ENCODE results near the genes TDRD10, EFNA1, MTX1 and GBA1.

DNA sequence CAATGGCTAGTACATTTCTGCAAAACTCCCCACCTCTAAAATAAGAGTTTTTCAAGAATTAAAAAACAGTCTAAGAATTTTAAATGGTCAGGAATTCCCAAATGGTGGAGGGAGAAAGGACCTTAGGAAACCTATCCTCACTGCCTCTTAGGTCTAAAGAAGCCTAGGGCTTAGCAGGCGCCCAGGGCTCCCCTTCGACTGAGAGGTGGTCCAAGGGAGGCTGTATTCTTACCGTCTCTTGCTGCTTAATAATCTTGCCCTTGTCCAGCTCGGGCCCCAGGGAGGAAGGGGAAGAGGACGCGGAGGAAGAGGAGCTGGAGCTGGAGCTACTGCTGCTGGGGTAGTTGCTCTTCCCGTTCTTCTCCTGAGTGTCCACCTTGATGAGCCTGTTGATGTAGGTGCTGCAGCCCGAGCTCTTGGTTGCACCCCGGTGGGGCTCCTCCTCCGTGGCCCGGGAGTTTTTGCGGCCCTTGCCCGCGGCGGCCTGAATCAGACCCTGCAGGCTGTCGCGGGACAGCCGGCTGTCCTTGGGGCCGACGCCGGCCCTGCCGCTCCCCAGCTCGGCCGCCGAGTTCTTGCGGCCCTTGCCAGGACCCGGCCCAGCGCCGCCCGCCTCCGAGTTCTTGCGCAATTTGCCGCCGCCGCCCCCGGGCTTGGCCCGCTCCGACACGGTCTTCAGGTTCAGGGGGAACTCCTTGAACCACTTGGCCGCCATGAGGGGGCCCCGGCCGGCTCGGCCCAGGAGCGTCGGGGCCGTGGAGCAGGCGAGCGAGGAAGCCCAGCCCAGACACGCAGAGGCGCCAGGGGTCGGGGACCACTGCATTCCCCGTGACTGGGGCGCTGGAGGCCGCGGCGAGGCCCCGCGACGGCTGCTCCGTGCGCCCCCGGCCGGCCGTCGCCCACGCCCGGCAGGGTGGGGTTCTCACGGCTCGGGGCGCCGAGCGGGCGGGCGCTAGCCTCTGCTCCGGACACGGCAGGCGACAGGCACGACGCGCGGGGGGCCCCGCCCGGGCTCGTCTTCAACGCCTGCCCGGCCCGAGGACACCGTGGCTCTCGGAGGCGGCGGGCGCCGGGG lies at the start of gene TDRD10:
TDRD10 (plus strand) TSS at position 1,016 of the 1,075 bp plus-strand sequence.
- RRBS: 4% methylated on average over 49 of the region's 93 CpGs
CAGE:
- cytosol, long polyA plus RNA: no peak
- long polyA plus RNA: no peak
- nucleus, long polyA plus RNA: no peak

GRCh38 chr1:154583376-154584095 lies 16.0 kb downstream of the CHRNB2 start:
- RRBS: 17% methylated on average over 1 of the region's 11 CpGs
CAGE:
- cytosol, long polyA plus RNA: no peak
- long polyA plus RNA: no peak
- nucleus, long polyA plus RNA: no peak

GRCh38 chr1:154626861-154627818 lies 19.2 kb upstream of the ADAR start:
- RRBS: under 1% methylated on average over 24 of the region's 57 CpGs
CAGE:
- cytosol, long polyA plus RNA: no peak
- long polyA plus RNA: no peak
- nucleus, long polyA plus RNA: no peak

DNA sequence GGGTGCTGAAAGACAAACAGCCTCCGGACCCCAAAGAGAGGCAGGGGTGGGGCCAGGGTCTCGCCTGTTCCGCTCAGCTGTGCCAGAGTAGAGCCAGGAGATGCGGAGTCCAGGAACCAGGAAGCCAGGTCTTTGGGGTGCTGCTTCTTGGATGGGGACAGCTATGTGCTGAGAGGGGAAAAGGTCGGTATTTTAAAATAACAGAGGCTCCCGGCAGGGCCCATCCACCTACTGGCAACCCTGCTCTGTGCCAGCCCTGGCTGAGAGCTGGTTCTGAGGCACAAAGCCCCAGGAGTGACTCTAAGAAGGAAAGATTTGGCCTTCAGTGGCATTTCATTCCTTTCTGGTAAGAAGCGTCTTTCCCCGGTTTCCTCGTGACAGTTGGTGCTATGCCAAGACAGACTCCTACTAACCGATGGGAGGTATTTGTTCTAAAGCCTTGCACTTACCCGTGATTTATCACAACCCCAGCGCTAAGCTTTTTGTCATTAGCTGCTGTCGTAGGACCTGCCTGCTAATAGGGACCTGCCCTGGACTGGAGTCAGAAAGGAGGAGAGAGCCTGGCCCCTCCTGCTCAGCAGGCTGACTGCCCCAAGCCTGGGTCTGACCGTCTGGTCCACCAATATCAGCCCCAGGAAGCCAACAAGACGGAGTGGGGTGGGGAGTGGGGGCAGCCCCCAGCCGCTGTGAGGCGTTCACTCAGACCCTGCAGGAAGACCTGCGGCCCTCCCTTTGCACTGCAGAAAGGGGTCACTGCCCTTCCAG lies 123.1 kb upstream of the ADAR start:
- RRBS: no CpG with 5 or more reads among the region's 18 CpGs
CAGE:
- cytosol, long polyA plus RNA: no peak
- long polyA plus RNA: no peak
- nucleus, long polyA plus RNA: no peak

DNA sequence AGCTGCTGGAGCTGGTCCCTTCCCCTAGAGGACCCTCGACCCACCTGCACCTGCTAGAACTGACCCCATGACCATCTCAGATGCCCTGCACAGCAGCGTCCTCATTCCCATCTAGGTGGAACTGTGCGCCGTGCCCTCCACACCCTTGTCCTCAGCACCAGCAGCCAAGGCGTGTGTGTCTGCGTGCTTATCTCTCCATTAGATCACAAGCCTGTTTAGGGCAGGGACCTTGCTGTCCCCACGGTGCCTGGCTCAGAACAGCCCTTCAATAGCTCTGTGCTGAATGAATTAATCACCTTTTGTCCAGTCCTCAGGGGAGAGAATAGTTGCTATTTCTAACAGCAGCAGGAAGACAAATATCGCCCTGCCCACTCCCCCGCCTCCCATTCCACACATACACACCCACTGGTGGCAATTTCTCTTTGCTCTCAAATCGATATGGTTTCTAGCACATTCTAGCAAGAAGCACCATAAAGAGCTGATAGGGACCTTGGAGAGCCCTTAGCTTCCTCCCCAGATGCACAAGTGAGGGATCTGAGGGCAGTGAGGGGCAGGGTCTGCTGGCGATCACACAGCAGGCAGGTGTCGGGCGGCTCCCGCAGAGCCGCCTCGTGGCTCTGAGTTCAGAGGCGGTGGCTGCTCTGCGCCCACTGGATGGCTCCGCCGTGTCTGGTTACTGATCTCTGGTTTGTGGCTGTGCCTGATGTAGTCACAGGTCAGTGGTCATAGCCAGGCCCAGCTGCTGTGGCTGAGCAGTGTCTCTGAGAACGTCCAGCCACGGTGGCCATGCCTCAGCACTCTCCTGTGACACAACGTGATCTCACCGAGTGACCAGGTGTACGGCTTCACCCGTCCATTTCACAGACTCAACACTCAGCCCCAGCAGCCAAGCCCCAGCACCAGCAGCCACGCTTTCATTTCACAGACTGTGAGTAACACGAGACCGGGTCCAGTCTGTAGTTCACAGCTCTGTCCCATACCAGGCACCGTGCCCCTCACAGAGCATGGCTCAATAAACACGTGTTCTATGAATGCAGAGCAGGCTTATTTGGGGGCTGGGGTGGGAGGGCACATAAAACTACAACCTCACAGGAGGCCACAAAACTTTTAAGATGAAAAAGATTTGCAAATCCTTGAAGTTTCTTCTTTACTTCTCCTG lies 61.4 kb downstream of the KCNN3 start:
- RRBS: no CpG with 5 or more reads among the region's 31 CpGs
CAGE:
- cytosol, long polyA plus RNA: no peak
- long polyA plus RNA: no peak
- nucleus, long polyA plus RNA: no peak

GRCh38 chr1:154859770-154860201 lies 10.3 kb downstream of the KCNN3 start:
- RRBS: no CpG with 5 or more reads among the region's 2 CpGs
CAGE:
- cytosol, long polyA plus RNA: no peak
- long polyA plus RNA: no peak
- nucleus, long polyA plus RNA: no peak

DNA sequence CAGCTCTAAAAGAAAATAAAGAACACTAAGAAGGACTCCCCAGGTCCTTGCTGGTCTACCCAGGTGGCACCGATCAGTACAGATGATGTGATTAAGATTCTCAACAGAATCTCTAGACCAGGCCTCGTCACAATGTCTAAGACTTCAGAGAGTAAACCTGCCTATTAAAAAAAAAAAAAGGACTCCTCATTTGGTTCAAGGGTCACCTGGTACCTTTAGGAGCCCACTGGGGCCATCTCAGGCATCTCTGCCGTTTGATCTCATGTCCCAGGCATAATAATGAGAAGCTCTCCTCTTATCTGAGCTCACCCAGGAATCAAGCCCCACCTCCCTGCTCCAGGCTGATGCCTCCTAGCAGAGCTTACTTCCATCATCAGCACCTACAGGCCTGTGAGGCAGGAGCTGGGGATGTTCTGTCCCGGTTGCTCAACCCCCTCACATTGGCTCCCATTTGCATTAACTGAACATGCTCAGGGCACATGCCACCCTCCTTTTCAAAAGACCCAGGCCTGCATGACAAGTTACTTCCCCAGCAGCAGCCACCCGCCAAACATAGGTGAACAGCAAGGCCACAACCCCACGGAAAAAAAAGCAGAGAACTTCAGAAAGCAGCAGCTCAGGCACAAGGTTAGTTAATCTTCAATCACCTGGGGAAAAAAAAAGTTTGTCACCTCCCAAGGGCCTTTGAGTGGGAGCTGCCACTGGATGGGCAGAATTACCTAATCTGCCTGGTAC lies 4.7 kb downstream of the KCNN3 start:
- RRBS: no CpG with 5 or more reads among the region's 6 CpGs
CAGE:
- cytosol, long polyA plus RNA: no peak
- long polyA plus RNA: no peak
- nucleus, long polyA plus RNA: no peak

DNA sequence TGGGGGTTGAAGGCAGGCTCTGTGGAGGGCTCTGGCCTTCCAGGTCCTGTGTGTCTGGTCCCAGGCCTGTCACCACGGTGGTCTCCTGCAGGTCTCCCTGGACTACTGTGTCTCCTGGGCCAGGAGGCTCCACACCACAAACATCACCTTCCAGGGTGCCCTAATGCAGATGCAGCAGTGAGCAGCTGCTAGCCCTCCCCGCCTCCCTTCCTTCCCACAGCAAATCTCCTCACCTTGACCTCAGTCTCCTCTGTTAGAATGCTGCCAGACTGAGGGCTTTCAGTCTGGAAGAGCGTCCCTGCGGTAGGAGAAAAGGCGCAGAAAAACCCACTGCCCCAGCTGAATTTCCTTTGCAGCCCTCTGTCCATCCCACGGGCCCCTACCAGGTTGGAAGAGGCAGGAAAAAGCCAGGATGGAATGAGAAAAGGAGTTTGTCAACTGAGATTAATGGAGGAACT lies 4.6 kb downstream of the PBXIP1 start:
- RRBS: no CpG with 5 or more reads among the region's 6 CpGs
CAGE:
- cytosol, long polyA plus RNA: no peak
- long polyA plus RNA: no peak
- nucleus, long polyA plus RNA: no peak

- RRBS: no CpG with 5 or more reads among the region's 3 CpGs
CAGE:
- cytosol, long polyA plus RNA: no peak
- long polyA plus RNA: no peak
- nucleus, long polyA plus RNA: no peak
These were observed 696 bp upstream of the PBXIP1 start for GRCh38 chr1:154956644-154956946.

GRCh38 chr1:154968385-154969178 lies 2.0 kb downstream of the SHC1 start:
- RRBS: no CpG with 5 or more reads among the region's 8 CpGs
CAGE:
- cytosol, long polyA plus RNA: no peak
- long polyA plus RNA: no peak
- nucleus, long polyA plus RNA: no peak

DNA sequence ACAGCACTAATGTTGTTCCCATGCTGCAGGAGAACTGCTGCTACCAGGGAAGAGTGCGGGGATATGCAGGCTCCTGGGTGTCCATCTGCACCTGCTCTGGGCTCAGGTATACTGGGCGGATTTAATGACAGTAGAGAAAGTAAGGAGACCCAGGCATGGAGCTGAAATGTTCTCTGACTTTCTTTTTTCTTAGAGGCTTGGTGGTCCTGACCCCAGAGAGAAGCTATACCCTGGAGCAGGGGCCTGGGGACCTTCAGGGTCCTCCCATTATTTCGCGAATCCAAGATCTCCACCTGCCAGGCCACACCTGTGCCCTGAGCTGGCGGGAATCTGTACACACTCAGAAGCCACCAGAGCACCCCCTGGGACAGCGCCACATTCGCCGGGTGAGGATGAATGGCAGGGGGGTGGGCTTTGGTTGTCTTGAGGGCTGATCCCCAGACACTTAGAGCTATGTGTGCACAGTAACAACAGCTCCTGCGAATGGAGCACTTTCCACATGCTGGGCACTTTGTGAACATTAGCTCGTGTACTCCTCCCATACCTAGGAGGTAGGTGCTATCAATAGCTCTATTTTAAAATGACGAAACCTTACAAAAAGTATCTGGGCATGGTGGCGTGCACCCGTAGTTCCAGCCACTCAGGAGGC lies 3.1 kb downstream of the ADAM15 start:
- RRBS: no CpG with 5 or more reads among the region's 13 CpGs
CAGE:
- cytosol, long polyA plus RNA: no peak
- long polyA plus RNA: no peak
- nucleus, long polyA plus RNA: no peak

- RRBS: no CpG with 5 or more reads among the region's 18 CpGs
CAGE:
- cytosol, long polyA plus RNA: no peak
- long polyA plus RNA: no peak
- nucleus, long polyA plus RNA: no peak
These were observed 845 bp upstream of the EFNA1 start for GRCh38 chr1:155126887-155127174.

DNA sequence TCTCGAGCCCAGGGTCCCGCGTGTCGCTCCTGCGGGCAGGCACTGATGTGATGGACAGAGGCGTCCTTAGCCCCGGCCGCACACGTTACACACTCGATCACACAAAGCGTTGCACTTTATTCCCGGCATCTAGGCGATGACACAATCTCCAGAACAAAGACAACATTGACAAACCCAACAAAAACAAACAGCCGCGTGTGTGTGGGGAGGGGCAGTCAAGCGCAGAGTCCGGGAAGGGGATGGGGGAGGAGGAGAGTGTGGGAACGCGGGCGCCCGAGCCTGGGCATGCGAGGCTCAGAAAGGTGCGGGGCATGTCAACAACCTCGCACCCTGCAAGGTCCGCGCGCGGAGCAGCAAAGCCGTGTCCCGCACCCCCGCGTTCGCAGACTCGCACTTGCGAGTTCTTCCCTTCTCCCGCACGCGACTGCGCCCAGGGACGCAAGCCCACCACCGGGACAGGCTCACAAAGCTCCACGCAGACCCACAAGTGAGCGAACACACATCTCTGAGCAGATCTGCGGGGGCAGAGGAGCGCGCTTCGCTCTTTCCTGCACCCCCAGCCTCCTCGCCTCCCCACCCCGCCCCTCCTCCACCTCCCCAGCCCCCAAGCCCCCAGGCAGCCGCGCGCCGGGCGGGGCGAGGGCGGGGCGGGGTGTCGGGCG lies 370 bp upstream of the EFNA1 start:
- RRBS: 1% methylated on average over 11 of the region's 59 CpGs
CAGE:
- cytosol, long polyA plus RNA: no peak
- long polyA plus RNA: no peak
- nucleus, long polyA plus RNA: no peak

GRCh38 chr1:155127837-155128401 lies at the start of gene EFNA1:
TSS of gene EFNA1 (plus strand) at chr1:155127876.
- RRBS: 3% methylated on average over 5 of the region's 28 CpGs
CAGE:
- cytosol, long polyA plus RNA: no peak
- long polyA plus RNA: no peak
- nucleus, long polyA plus RNA: no peak

DNA sequence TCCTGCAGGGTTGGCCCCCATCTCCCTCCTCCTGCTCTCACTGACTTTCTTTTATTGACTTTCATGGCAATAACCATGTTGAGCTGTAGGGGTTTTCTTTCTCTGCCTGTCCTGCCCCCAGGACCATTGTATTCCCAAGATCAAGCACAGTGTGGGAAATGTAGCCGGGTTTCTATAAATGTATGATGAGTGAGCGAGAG lies 5.9 kb upstream of the DPM3 start:
- RRBS: no CpG with 5 or more reads among the region's 2 CpGs
CAGE:
- cytosol, long polyA plus RNA: no peak
- long polyA plus RNA: no peak
- nucleus, long polyA plus RNA: no peak

GRCh38 chr1:155193296-155194267 lies 14.1 kb downstream of the THBS3 start:
- RRBS: 4% methylated on average over 23 of the region's 57 CpGs
CAGE:
- cytosol, long polyA plus RNA: no peak
- long polyA plus RNA: no peak
- nucleus, long polyA plus RNA: no peak

GRCh38 chr1:155208368-155209348 lies at the start of gene MTX1:
TSS of gene MTX1 (plus strand) at chr1:155208695.
- RRBS: 1% methylated on average over 22 of the region's 70 CpGs
CAGE:
- cytosol, long polyA plus RNA: start-site peak on the plus strand at chr1:155209229-155209240, 25 and 29 reads in 2 replicates
- long polyA plus RNA: start-site peak on the plus strand at chr1:155209229-155209245, 40 and 45 reads in 2 replicates
- nucleus, long polyA plus RNA: start-site peak on the plus strand at chr1:155209277-155209308, 17 and 19 reads in 2 replicates

DNA sequence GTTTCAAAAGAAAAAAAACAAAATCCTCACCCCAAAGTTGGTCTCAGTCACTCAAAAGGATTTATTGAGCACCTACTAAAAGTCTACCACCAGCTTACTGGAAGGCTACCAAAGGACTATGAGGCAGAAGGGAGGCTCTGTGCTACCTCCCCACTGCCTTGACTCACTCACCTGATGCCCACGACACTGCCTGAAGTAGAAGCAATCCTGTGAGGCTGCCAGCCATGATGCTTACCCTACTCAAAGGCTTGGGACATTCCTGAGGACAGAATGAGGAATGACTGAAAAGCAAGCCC lies 642 bp downstream of the GBA1 start:
- RRBS: no CpG with 5 or more reads among the region's 1 CpG
CAGE:
- cytosol, long polyA plus RNA: no peak
- long polyA plus RNA: no peak
- nucleus, long polyA plus RNA: no peak

DNA sequence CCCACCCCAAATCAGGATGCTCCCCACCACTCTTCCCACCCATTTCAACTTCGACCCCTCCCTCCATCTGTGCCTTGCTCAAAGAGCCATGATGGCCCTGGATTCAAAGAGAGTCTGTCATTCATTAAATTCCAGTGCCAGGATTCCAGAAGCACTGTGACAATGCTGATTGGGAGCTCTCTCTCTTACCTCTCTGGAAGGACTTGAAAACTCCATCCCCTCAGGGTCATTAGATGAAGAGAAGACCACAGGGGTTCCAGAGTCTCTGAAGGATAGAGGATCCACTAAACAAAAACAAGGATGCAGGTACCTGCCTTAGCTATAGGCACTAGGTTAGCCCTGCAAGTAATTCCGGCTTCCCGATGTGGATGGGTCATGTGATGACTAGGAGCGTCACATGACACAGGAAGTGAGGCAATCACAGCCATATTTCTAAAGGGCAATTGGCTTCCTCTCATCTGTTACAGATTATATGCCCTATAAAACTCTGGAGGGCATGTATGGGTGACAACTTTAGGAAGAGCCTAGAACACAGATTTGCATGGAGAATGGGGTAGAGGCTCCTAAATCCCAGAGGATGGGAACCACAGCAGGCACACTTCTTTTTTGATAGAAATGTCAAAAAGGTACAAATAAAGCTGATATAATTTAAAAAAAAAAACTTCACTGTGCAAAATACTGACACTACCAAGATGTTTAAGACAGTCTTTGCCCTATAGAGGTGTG lies at the start of gene GBA1:
GBA1 (minus strand) TSS at position 353 of the 726 bp plus-strand sequence.
- RRBS: no CpG with 5 or more reads among the region's 4 CpGs
CAGE:
- cytosol, long polyA plus RNA: start-site peak on the minus strand centred at position 339 of the sequence, 18 bp wide, 65 and 49 reads in 2 replicates
- long polyA plus RNA: start-site peak on the minus strand centred at position 358 of the sequence, 58 bp wide, 150 and 137 reads in 2 replicates
- nucleus, long polyA plus RNA: no peak

DNA sequence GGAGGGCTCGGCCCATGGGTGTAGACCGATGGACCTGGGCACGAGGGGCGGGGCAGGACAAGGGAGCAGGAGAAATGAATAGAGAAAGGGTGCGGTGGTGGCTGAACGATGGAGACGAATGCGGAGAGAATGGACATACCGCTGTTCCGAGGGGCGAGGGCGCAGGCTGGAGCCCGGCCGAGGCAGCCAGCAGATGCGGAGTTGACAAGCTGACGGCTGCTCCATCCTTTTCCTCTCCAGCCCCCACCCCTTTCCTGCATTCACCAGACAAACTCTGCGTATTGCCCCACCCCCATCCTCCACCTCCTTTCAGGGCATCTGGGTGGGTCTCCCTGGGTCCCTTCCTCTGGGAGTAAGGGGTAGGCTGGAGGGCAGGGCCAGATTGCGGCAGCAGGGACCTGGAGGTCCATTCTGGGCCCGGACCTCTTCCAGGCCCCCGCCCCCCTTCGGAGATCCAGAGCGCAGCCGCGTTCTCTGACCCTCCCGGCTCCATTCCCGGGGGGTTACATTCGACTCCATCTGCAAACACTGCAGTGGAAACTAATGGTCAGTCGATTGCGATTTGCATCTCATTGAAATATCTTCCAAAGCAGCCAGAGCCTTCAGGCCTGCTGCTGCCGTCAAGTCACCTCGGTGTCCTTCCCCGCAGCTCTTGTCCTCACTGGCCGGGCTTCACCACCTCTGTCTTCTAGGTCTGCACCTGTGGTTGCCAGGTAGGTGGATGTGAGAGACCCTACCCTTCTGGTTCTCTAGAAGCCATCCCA lies 484 bp downstream of the RUSC1 start:
- RRBS: 41% methylated on average over 7 of the region's 33 CpGs
CAGE:
- cytosol, long polyA plus RNA: no peak
- long polyA plus RNA: no peak
- nucleus, long polyA plus RNA: no peak

All from IMR-90 (cell line).